HepG2 (cell line): ENCODE measurements around a stretch of chr3.

DNA sequence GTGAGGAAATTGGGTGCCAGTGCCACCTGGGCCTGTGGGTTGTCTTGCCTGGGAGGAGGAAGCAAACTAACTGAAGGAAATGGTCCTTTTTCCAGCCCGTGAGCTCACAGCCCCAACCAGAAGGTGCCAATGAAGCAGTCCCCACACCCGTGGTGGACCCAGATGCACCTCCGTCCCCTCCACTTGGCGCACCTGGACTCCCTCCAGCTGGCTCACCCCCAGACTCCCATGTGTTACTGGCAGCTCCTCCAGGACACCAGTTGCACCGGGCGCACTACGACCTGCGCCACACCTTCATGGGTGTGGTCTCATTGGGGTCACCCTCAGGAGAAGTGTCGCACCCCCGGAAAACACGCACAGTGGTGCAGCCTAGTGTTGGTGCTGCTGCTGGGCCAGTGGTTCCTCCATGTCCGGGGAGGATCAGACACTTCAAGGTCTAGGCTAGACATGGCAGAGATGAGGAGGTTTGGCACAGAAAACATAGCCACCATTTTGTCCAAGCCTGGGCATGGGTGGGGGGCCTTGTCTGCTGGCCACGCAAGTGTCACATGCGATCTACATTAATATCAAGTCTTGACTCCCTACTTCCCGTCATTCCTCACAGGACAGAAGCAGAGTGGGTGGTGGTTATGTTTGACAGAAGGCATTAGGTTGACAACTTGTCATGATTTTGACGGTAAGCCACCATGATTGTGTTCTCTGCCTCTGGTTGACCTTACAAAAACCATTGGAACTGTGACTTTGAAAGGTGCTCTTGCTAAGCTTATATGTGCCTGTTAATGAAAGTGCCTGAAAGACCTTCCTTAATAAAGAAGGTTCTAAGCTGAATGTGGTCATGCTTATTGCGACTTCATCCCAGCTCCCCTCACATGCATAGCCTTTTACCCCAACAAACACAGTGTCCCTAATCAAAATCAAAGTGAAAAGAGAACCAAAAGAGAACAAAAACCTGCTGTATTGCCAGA lies 7.9 kb downstream of the AHSG start:
- RRBS, 2 experiments: 95 to 96% methylated on average over 8 of the region's 17 CpGs
CAGE:
- cytosol, long polyA minus RNA: no peak
- cytosol, long polyA plus RNA: start-site peak on the minus strand centred at position 180 of the sequence, 81 bp wide, 137 and 22 reads in 2 replicates; start-site peak on the minus strand centred at position 638 of the sequence, 334 bp wide, 364 and 154 reads in 2 replicates
- long polyA plus RNA: no peak
- nucleus, long polyA minus RNA: no peak
- nucleus, long polyA plus RNA: no peak

DNA sequence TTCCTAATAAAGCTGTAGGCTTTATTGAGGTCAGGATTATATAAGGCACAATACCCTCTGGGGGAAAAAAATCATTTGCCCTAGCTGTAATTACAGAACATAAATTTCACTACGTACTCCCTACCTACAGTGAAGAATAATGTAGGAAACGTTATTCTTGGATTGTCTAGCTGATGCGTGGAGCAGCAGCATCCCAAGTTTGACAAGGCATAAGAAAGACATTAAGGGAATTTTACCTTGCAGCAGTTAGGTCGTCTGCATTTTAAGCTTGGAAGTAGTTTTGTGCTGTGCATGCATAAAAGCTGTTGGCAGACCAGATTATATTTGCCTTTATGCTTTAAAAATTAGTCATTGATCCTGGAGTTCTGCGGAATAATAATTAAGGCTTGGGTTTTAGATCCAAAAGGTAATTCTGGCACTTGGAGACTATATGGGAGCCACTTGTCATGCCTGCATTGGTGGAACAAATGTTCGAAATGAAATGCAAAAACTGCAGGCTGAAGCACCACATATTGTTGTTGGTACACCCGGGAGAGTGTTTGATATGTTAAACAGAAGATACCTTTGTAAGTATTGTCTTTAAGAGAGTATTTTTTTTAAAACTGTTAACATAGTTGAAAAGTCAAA lies 2.2 kb downstream of the EIF4A2 start:
- RRBS, 2 experiments: no CpG with 5 or more reads among the region's 7 CpGs
CAGE:
- cytosol, long polyA minus RNA: no peak
- cytosol, long polyA plus RNA: no peak
- long polyA plus RNA: no peak
- nucleus, long polyA minus RNA: no peak
- nucleus, long polyA plus RNA: no peak

- RRBS, 2 experiments: no CpG with 5 or more reads among the region's 36 CpGs
CAGE:
- cytosol, long polyA minus RNA: no peak
- cytosol, long polyA plus RNA: no peak
- long polyA plus RNA: no peak
- nucleus, long polyA minus RNA: no peak
- nucleus, long polyA plus RNA: no peak
Measured at GRCh38 chr3:186825268-186826540, 16.8 kb upstream of the ADIPOQ start.

DNA sequence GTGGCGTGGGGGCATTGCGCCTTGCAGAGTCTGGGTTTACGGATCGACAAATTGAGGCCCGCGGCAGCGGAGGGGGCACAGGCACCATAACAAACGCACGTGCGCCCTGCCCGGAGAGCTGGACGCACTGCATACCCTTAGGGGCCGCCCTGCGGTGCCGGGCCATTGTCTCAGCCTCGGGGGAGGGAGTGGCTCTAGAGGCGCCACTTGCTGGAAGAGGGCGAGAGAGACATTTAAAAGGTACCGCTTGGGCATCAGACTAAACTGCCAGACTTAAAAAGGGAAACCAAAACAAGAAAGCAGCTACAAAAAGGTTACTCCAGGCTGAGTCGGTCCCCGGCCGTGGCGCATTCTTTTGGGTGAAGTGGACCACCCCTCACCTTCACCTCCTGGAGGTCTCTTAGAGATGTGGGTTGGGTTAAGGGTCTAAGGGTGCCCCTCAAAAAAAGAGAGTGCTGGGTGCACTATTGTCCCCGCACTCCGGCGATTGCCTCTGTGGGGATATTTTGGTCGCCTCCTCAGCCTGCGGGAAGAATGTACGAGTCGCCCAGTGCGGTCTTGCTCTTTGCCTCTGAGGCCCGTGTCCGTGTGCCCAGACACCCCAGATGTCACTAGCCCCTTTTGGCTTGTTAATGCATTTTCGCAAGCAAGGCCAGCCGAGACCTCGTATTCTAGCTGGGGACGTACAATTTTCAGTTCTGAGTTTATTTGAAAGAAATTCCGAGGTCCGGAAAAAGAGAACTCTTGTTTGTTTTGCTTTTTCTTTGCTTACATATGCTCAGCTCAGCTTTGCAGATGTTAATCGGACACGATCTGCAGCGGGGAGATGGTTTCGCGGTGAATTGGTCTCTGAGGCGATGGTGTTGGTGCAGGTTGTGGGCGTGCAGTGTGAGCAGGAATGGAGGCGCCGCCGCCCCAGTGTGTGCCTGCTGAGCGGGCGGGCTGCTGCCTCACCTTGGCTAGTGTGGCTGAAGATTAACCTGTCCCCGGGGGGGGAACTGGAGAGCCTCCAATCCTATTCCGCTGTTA lies 1.1 kb downstream of the ST6GAL1 start:
- RRBS, 2 experiments: 3 to 4% methylated on average over 5 to 7 of the region's 53 CpGs
CAGE:
- cytosol, long polyA minus RNA: no peak
- cytosol, long polyA plus RNA: no peak
- long polyA plus RNA: no peak
- nucleus, long polyA minus RNA: no peak
- nucleus, long polyA plus RNA: no peak

GRCh38 chr3:186976883-186977911 lies 46.9 kb downstream of the ST6GAL1 start:
- RRBS, 2 experiments: no CpG with 5 or more reads among the region's 16 CpGs
CAGE:
- cytosol, long polyA minus RNA: no peak
- cytosol, long polyA plus RNA: no peak
- long polyA plus RNA: no peak
- nucleus, long polyA minus RNA: no peak
- nucleus, long polyA plus RNA: no peak

GRCh38 chr3:186985746-186986454 lies 55.6 kb downstream of the ST6GAL1 start:
- RRBS, 2 experiments: no CpG with 5 or more reads among the region's 9 CpGs
CAGE:
- cytosol, long polyA minus RNA: no peak
- cytosol, long polyA plus RNA: no peak
- long polyA plus RNA: no peak
- nucleus, long polyA minus RNA: no peak
- nucleus, long polyA plus RNA: no peak

DNA sequence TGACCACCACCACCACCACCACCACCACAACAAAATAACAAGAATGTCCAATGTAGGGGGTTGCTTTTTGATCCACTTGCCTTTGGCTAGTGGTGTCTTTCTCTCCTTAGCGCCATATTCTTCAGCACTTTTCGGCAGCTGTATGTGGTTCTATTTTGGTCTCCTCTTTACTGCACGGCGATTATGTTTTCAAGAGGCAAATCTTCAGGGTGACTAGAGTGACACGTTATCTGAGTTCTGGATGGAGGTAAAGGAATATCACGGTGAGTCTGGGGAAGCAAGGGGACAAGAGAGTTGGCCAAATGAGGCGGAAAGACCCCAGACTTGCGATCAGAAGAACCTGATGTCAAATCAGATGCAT lies 56.1 kb downstream of the ST6GAL1 start:
- RRBS, 2 experiments: no CpG with 5 or more reads among the region's 8 CpGs
CAGE:
- cytosol, long polyA minus RNA: no peak
- cytosol, long polyA plus RNA: no peak
- long polyA plus RNA: no peak
- nucleus, long polyA minus RNA: no peak
- nucleus, long polyA plus RNA: no peak

DNA sequence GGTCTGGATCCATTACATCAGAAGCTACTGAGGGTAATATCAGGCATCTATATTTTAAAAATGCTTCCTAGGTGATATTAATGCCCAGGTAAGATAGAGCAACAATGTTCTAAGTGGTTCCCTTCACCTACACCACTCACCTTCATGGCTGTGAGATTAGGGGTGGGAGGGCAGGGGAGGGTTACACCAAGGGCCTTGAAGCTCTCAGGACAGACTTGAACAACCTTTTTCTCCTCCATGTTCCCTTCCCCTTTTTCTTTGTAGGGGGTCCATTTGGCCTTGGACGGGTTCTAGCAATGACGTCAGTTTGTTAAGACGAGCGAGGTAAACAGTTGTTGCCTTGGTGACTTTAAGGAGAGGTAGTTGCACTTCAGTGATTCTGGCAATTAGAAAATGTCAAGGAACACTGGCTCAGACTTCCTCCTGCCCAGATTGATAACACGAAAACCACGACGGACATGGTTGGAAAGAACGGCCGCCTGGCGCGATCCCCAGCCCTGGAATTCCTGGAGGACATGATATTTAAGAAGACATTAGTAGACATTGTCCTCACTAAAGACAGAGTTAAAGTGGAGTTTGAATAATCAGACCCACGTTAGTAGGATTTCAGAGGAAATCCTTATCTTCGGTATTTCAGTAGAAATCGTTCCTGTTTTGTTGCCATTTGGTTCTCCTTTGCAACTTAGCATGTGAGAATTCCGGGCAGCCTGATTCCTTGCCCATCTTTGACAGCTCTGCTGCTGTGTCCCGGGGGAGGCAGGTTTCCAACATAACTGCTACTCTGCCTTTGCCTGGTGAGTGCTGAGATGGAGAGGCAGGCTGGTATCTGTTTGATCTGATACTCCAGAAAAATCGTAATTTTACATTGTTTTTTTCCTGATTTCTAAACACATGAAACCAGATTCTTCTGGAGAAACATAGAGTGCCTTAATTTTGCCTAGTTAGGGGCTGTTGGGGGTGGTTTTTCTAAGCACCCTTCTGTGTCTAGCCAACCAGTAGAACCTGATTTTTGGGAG lies 87.3 kb downstream of the ST6GAL1 start:
- RRBS, 2 experiments: 88 to 91% methylated on average over 1 of the region's 17 CpGs
CAGE:
- cytosol, long polyA minus RNA: no peak
- cytosol, long polyA plus RNA: no peak
- long polyA plus RNA: no peak
- nucleus, long polyA minus RNA: no peak
- nucleus, long polyA plus RNA: no peak

GRCh38 chr3:187041241-187041420 lies 98.2 kb downstream of the RPL39L start:
- RRBS, 2 experiments: no CpG with 5 or more reads among the region's 2 CpGs
CAGE:
- cytosol, long polyA minus RNA: no peak
- cytosol, long polyA plus RNA: no peak
- long polyA plus RNA: no peak
- nucleus, long polyA minus RNA: no peak
- nucleus, long polyA plus RNA: no peak

GRCh38 chr3:187104922-187105378 lies 34.3 kb downstream of the RPL39L start:
- RRBS, 2 experiments: no CpG with 5 or more reads among the region's 9 CpGs
CAGE:
- cytosol, long polyA minus RNA: no peak
- cytosol, long polyA plus RNA: no peak
- long polyA plus RNA: no peak
- nucleus, long polyA minus RNA: no peak
- nucleus, long polyA plus RNA: no peak

DNA sequence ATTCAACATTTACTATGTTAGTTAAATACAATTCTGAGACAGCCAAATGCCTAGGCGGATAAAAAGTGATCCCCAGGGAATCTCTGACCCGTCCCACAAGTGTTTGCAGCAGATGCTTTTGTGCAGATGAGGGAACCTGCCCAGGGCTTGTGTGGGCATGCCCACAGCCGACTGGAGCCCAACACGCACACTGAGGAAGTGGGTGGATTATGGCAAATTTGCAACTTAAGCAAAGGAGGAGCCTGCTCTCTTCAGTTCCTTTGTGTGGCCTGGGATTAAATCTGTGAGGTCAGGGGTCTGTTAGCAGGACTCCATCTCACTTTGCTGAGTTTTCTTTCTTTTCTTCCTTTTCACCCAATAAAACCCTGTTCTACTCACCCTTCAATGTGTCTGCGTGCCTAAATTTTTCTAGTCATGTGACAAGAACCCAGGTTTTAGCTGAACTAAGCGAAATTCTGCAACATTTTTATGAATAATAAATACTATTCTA lies 14.0 kb upstream of the RTP1 start:
- RRBS, 2 experiments: no CpG with 5 or more reads among the region's 6 CpGs
CAGE:
- cytosol, long polyA minus RNA: no peak
- cytosol, long polyA plus RNA: no peak
- long polyA plus RNA: no peak
- nucleus, long polyA minus RNA: no peak
- nucleus, long polyA plus RNA: no peak

DNA sequence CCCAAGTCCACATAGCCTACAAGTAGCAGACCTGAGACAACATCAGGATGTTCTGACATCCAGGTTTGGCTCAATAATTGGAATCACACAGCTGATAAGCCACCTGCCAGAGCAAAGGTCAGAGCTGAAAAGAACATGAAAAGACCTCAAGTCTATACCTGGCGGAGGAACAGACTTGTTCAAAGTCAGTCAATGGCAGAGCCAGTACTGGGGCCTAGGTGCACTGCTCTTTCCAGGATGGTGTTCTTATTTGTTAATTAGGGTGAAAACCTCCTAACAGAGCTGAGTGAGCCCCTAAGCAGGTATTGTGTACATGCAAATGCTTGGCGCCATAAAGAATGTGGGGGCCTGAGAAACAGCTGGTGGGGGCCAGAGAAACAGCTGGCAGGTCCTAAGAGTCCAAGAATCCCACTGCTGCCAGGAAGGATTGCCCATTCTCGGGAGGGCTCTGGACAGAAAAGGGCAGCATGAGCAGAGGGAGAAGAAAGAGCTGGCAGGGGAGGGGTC lies 17.1 kb downstream of the MASP1 start:
- RRBS, 2 experiments: no CpG with 5 or more reads among the region's 3 CpGs
CAGE:
- cytosol, long polyA minus RNA: no peak
- cytosol, long polyA plus RNA: no peak
- long polyA plus RNA: no peak
- nucleus, long polyA minus RNA: no peak
- nucleus, long polyA plus RNA: no peak

GRCh38 chr3:187286453-187287215 lies 4.9 kb downstream of the MASP1 start:
- RRBS, 2 experiments: no CpG with 5 or more reads among the region's 6 CpGs
CAGE:
- cytosol, long polyA minus RNA: no peak
- cytosol, long polyA plus RNA: no peak
- long polyA plus RNA: no peak
- nucleus, long polyA minus RNA: no peak
- nucleus, long polyA plus RNA: no peak

DNA sequence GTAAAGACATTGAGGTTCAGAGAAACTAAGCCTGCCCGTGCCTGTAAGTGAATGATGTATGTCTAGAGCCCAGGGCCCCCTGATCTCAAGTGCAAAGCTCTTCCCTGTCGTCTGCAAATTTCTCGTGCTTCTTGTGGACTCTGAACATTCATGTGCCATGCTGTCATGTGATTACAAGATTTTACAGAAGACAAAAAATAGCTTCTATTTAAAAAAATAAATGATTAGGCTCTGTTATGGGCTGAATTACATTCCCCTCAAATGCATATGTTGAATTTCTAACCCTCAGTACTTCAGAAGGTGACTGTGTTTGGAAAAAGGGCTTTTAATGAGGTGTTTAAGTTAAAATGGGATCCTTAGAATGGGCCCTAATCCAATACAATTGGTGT lies 3.8 kb upstream of the MASP1 start:
- RRBS, 2 experiments: no CpG with 5 or more reads among the region's 3 CpGs
CAGE:
- cytosol, long polyA minus RNA: no peak
- cytosol, long polyA plus RNA: no peak
- long polyA plus RNA: no peak
- nucleus, long polyA minus RNA: no peak
- nucleus, long polyA plus RNA: no peak

DNA sequence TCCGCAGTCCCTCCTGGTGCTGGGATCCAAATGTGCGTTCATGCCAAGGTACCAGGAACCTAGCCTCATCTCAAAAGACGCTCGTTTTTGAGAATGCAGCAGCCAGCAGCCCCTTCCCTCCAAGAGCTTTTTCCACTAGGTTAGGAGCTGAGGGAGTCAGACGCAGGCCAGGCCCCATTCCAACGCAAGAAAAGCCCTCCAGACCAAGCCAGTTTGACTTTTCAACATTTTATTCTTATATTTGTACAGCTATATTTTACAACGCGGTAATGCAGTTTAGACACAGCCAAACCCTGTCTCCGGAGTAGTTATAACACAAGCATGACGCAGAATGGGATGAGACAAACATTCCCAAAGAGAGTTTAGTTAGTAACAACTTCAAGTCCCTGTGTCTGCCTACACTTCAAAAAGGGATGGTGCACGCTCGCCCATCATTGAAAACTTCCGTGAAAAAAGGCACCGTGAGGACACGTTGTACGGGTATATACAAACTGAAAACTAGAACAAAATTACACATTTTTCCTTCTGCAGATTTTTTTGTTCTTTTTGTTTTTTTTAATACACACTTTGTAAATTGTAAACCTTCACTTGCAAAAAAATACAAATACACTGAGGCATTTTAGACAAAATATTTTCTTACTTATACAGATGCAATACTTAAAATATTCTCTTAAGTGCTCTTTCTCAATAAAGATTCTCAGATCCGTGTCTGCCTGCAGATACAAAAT lies 19.0 kb upstream of the RTP2 start:
- RRBS, 2 experiments: no CpG with 5 or more reads among the region's 17 CpGs
CAGE:
- cytosol, long polyA minus RNA: no peak
- cytosol, long polyA plus RNA: no peak
- long polyA plus RNA: no peak
- nucleus, long polyA minus RNA: no peak
- nucleus, long polyA plus RNA: no peak

GRCh38 chr3:187739175-187739889 lies 5.9 kb downstream of the BCL6 start:
- RRBS, 2 experiments: 30 to 37% methylated on average over 4 of the region's 35 CpGs
CAGE:
- cytosol, long polyA minus RNA: no peak
- cytosol, long polyA plus RNA: no peak
- long polyA plus RNA: no peak
- nucleus, long polyA minus RNA: no peak
- nucleus, long polyA plus RNA: no peak

- RRBS, 2 experiments: 8 to 40% methylated on average over 1 of the region's 36 CpGs
CAGE:
- cytosol, long polyA minus RNA: start-site peak on the minus strand at chr3:187744976-187745022, 7 reads; start-site peak on the minus strand at chr3:187745087-187745160, 13 reads
- cytosol, long polyA plus RNA: no peak
- long polyA plus RNA: no peak
- nucleus, long polyA minus RNA: start-site peak on the minus strand at chr3:187745088-187745150, 21 reads
- nucleus, long polyA plus RNA: no peak
Measured at GRCh38 chr3:187744598-187745217, 560 bp downstream of the BCL6 start.

- RRBS, 2 experiments: no CpG with 5 or more reads among the region's 14 CpGs
CAGE:
- cytosol, long polyA minus RNA: no peak
- cytosol, long polyA plus RNA: no peak
- long polyA plus RNA: no peak
- nucleus, long polyA minus RNA: no peak
- nucleus, long polyA plus RNA: no peak
Measured at GRCh38 chr3:187746313-187747590, 1.5 kb upstream of the BCL6 start.

GRCh38 chr3:187862736-187863081 lies 117.4 kb upstream of the BCL6 start:
- RRBS, 2 experiments: no CpG with 5 or more reads among the region's 17 CpGs
CAGE:
- cytosol, long polyA minus RNA: no peak
- cytosol, long polyA plus RNA: no peak
- long polyA plus RNA: no peak
- nucleus, long polyA minus RNA: no peak
- nucleus, long polyA plus RNA: no peak

DNA sequence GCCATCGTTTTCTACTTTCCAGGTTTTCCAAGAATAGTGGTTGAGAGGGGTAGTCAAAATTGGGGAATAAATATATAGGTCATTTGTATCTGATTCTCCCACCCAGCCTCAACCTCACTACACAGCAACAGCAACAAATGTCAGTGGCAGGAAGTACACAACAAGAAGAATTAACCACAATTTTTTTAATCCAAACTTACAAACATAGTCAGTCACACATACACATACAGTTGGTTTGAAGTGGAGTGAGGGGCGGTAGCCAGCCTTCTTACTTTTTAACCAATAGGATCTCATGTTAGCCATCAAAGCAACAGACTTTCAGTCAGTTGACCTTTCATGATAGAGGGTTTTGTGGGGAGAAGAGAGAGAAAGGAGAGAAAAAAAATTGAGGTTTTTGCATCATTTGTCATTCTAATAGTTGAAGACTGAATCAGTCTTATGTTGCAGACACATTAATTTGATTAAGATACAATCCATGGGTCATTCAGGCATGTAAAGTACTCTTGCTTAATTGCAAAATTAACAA lies 159.8 kb upstream of the LPP start:
- RRBS, 2 experiments: no CpG with 5 or more reads among the region's 2 CpGs
CAGE:
- cytosol, long polyA minus RNA: no peak
- cytosol, long polyA plus RNA: no peak
- long polyA plus RNA: no peak
- nucleus, long polyA minus RNA: no peak
- nucleus, long polyA plus RNA: no peak